ENCODE measurements around the gene TEAD2.

GRCh38 chr19:49361950-49362870, at the start of gene TEAD2:
TSS of gene TEAD2 (minus strand) at chr19:49362416.
- RRBS: 4% methylated on average over 13 of the region's 55 CpGs

DNA sequence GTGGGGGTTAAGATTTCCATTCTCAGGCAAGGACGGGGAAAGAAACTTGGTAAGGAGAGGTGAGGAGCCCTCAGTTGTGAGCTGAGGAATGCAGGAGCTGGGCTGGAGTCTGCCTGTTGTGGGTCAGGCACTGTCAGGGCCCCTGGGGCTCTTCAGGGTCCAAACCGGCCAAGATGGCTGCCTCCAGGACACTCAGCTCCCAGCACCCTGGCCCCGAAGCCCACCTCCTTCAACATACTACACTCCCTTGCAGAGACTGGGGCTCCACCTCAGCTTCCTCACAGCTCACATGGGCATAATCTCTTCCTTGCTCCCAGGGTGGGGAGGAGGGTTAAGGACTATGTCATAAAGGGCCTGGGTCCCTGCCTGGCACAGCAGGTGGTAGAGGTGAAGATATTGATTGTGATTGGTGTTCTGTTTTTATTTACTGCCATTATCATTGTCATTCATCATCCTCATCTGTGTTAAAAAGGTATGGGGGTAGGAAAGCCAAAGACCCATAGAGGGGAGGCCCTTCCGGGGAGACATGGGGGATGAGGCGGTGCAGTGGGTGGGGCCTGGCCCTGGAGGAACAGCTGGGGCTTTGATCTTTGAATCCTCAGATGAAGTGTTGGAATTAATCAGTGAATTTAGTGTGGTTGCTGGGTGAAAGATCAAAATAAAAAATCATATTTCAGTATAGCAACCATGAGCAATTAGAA, 7.6 kb downstream of the PTH2 start:
- RRBS: no CpG with 5 or more reads among the region's 5 CpGs

- RRBS: 3% methylated on average over 9 of the region's 22 CpGs
Observed at GRCh38 chr19:49426119-49426580, 962 bp downstream of the GFY start.

GRCh38 chr19:49427631-49428153, 2.5 kb downstream of the GFY start:
- RRBS: 5% methylated on average over 2 of the region's 25 CpGs

GRCh38 chr19:49438227-49438695, 3.1 kb downstream of the SLC17A7 start:
- RRBS: no CpG with 5 or more reads among the region's 7 CpGs

- RRBS: 3% methylated on average over 8 of the region's 16 CpGs
Observed at GRCh38 chr19:49441005-49441335, 357 bp downstream of the SLC17A7 start.

DNA sequence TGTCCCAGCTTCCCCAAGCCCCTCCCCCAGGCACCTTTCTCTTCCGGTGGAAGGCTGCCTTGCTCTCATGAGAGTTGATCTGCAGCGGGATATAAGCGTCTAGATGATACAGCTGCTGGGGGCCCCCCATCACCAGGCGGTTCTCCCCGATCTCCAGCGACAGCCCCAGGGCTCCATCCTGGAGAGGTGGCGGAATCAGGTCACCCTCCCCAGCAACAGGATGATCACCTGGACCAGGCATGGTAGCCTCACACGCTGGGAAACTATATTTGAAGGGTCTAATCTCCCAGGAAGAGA, 5.1 kb upstream of the SLC17A7 start:
- RRBS: no CpG with 5 or more reads among the region's 8 CpGs

DNA sequence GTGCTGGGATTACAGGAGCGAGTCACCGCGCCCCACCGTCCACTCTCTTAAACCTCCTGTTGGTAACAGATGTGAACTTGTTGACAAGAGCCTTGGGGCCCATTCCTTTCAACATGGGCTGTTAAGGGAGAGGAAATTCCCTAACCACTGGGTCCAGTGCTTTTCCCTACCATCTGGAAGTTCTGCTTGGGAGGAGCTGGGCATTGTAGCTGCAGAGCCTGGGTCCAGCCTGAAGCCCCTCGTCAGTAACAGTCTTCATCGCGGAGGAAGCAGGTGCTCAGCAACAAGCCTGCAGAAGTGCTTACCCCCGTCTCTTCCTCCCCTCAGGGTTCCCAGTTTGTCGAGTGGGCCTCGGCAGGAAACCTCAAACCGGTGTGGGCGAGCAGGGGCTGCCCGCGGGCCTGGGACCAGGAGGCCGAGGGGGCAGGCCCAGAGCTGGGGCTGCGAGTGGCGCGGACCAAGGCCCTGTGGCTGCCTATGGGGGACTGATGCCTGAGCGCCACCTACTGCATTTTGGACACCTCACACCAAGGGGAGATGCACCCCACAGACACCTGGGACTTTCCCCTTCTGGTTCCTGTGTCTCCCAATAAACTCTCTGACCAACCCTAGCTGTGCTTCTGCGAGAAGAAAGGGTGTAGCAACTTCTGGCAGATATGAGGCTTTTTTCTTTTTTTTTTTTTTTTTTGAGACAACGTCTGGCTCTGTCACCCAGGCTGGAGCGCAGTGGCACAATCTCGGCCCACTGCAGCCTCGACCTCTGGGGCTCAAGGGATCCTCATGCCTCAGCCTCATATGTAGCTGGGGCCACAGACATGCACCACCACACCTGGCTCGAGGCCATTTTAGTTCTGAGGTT, 3.8 kb upstream of the FLT3LG start:
- RRBS: no CpG with 5 or more reads among the region's 25 CpGs

- RRBS: no CpG with 5 or more reads among the region's 16 CpGs
Observed at GRCh38 chr19:49489438-49490130, 2.2 kb downstream of the RPL13A start.

GRCh38 chr19:49498795-49499245, 2.6 kb downstream of the RPS11 start:
- RRBS: no CpG with 5 or more reads among the region's 5 CpGs

DNA sequence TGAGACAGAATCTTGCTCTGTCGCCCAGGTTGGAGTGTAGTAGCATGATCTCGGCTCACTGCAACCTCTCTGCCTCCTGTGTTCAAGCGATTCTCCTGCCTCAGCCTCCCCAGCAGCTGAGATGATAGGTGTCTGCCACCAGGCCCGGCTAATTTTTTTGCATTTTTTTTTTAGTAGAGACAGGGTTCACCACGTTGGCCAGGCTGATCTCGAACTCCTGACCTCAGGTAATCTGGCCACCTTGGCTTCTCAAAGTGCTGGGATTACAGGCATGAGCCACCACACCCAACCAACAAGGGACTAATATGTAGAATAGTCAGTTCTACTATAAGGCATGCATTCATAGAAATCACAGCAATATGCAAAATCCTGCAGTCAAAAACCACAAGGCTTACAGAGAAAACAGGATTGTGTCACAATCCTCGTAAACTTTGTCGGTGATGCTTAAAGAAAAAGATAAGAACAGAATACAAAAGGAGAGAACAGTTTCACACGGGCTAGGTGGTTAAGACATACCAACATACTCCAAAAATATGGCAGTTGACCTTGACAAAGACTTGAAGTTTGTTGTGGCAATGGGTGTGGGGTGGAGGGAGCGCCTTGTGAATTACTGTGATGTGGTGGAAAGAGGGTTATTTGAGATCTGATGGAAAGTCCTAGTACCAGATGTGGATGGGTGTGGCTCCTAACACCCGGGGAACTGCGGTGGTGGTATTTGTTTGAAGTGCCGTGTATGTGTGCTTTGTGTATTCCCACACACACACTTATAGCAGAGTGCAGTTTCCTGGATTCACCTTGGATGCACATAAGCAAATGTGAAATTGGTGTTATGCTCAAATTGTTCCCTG, 12.4 kb downstream of the NOSIP start:
- RRBS: no CpG with 5 or more reads among the region's 13 CpGs

DNA sequence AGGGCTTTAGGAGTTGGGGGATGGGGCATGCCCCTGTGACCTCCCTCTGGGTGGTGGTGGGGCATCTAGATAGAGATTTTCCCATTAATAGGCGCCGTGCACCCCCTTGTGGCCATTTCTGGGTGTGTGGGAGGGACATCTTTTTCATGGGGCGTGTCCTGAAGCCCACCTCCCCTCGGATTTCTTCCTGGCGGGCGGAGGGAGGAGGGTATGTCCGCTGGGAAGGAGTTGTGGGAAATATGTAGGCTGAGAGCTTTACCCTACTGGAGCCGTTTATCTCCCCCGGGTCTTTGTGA, 852 bp downstream of the PRMT1 start:
- RRBS: no CpG with 5 or more reads among the region's 9 CpGs

- RRBS: no CpG with 5 or more reads among the region's 11 CpGs
Observed at GRCh38 chr19:49728578-49729131, 34.5 kb downstream of the TSKS start.

GRCh38 chr19:49761672-49762386, 1.3 kb downstream of the TSKS start:
- RRBS: no CpG with 5 or more reads among the region's 17 CpGs

DNA sequence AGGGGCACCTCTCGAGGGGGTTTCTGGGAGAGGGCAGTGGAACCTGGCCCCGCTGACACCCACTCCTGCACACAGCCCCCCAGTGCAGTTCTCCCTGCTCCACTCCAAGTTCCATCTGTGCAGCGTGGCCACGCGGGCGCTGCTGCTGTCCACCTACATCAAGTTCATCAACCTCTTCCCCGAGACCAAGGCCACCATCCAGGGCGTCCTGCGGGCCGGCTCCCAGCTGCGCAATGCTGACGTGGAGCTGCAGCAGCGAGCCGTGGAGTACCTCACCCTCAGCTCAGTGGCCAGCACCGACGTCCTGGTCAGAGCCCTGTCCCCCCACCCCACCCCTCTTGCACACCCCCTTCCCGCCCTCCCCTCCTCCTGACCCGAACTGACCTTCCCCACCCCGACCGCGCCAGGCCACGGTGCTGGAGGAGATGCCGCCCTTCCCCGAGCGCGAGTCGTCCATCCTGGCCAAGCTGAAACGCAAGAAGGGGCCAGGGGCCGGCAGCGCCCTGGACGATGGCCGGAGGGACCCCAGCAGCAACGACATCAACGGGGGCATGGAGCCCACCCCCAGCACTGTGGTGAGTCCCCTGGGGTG, 11.7 kb downstream of the FUZ start:
- RRBS: no CpG with 5 or more reads among the region's 34 CpGs

DNA sequence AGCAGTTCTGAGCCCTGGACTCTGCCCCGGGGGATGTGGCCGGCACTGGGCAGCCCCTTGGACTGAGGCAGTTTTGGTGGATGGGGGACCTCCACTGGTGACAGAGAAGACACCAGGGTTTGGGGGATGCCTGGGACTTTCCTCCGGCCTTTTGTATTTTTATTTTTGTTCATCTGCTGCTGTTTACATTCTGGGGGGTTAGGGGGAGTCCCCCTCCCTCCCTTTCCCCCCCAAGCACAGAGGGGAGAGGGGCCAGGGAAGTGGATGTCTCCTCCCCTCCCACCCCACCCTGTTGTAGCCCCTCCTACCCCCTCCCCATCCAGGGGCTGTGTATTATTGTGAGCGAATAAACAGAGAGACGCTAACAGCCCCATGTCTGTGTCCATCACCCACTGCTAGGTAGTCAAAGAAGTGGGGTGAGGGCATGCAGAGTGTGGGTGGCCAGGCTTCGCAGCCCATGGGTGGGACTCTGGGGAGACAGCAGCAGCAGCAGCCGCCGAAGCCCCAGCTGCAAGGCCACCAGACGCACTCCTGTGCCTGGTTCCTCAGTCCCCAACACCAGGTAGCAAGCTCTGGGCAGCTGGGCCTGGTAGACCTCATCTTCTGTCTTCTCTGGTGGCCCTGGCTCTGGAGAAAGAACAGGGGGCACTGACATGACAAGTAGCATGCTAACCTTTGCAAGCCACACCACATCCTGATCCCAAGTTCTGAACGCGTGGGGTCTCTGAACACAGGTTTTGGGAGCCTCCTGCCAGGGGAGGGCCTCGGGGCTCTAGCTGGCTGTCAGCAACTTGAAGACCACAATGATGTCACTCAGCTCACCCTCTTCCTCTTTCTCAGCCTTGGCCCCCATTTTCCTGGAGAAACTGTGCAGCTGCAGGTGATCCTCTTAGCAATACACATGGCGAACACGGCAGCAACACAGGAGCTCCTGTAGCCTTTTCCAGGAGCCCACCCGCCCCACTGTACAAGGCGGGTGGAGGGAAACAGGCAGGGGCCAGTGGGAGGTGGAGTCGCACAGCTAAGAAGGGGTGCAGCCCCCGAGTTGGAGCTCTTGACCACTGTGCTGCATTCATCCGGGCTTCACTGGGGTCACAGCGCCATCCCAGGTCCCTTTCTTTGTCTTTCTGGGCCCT, 6.0 kb downstream of the FUZ start:
- RRBS: 75% methylated on average over 2 of the region's 20 CpGs

- RRBS: no CpG with 5 or more reads among the region's 20 CpGs
Observed at GRCh38 chr19:49849653-49850391, 17.6 kb downstream of the PNKP start.

GRCh38 chr19:49856015-49856400, 11.4 kb downstream of the PNKP start:
- RRBS: no CpG with 5 or more reads among the region's 11 CpGs

GRCh38 chr19:49858008-49858803, 9.2 kb downstream of the PNKP start:
- RRBS: 94% methylated on average over 10 of the region's 33 CpGs

DNA sequence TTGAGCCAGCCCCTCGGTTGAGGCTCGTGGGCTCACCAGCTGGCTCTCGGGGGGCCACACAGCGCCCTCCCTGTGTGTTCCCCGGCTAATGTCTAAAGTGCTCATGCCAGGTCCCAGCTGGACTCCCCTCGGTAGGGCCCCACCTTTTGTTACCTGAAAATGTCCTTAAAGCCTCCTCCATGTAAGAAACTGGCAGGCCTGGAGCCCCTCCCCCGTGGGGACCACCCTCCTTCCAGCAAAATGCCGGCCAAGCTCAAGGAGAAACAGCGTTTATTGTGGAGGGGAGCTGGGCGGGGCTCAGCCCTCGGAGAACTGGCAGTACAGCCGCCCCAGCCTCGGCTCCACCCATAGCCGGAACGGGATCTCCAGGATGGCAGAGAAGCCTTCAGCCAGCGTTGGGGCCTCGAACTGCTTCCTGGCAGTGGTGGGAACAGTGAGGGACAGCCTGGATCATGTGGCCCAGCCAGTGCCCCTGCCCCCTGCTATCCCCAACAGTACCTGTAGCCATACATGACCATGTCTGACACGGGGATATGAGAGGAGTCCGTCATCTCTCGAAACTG, 6.3 kb downstream of the PNKP start:
- RRBS: no CpG with 5 or more reads among the region's 20 CpGs

All from AG04449 (cell line).